Diencephalon (tissue), 2 donors: ENCODE data around the gene CILP.

- RAMPAGE, long total RNA: no peak
Measured at GRCh38 chr15:63830075-63830571, 3.6 kb downstream of the HERC1 start.

DNA sequence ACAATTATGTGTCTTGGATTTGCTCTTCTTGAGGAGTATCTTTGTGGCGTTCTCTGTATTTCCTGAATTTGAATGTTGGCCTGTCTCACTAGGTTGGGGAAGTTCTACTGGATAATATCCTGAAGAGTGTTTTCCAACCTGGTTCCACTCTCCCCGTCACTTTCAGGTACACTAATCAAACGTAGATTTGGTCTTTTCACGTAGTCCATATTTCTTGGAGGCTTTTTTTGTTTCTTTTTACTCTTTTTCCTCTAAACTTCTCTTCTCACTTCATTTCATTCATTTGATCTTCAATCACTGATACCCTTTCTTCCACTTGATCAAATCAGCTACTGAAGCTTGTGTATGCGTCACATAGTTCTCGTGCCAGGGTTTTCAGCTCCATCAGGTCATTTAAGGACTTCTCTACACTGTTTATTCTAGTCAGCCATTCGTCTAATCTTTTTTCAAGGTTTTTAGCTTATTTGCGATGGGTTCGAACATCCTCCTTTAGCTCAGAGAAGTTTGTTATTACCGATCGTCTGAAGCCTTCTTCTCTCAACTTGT lies 84.4 kb downstream of the DAPK2 start:
- RAMPAGE, long total RNA: no peak

GRCh38 chr15:64014792-64015472 lies 31.4 kb downstream of the DAPK2 start:
- RAMPAGE, long total RNA: no peak

DNA sequence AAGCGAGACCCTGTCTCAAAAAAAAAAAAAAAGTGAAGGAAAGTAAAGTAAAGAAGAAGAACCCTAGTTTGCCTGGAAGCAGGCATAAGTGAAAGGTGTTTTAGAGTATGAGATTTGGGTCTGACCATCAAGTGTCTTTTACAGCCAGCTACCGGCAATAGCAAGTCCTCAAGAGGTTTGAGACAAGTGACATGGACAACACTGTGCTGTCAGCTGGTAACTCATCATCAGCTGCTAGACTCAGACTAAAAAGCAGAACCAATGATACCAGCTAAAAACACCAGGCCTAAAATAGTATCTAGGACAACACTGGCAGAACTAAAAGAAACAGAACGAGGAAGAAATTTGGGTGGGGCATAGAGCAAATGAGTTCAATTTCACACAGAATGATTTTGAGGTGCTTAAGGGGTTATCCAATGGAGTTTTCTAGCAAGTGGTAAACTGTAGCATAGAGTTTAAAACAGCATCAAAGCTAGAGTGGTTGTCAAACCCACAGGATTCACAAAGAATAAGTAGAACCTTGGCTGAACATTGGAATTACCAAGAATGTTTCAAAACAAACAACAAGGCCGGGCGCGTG lies 4.1 kb downstream of the CIAO2A start:
- RAMPAGE, long total RNA: no peak

GRCh38 chr15:64096266-64096938 lies 620 bp downstream of the SNX1 start:
- RAMPAGE, long total RNA: no peak

DNA sequence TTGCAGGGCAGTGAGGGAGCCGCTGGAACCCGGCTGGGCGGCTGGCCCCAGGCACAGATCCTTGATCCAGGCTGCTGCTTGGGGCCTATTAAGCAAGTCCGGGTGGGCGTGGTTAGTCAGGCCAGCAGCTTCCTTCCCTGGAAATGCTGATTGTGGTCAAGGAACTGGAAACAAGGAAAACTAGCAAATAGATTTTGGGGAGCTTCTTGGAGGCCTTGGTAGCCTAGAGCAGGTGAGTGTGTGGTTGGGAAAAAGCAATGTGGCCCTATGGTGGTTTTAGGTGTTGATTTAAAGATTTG lies 17.8 kb upstream of the SNX22 start:
- RAMPAGE, long total RNA: no peak

GRCh38 chr15:64156523-64157346 lies 5.2 kb downstream of the SNX22 start:
- RAMPAGE, long total RNA: no peak

- RAMPAGE, long total RNA: no peak
Measured at GRCh38 chr15:64170513-64171403, 7.9 kb upstream of the PPIB start.

DNA sequence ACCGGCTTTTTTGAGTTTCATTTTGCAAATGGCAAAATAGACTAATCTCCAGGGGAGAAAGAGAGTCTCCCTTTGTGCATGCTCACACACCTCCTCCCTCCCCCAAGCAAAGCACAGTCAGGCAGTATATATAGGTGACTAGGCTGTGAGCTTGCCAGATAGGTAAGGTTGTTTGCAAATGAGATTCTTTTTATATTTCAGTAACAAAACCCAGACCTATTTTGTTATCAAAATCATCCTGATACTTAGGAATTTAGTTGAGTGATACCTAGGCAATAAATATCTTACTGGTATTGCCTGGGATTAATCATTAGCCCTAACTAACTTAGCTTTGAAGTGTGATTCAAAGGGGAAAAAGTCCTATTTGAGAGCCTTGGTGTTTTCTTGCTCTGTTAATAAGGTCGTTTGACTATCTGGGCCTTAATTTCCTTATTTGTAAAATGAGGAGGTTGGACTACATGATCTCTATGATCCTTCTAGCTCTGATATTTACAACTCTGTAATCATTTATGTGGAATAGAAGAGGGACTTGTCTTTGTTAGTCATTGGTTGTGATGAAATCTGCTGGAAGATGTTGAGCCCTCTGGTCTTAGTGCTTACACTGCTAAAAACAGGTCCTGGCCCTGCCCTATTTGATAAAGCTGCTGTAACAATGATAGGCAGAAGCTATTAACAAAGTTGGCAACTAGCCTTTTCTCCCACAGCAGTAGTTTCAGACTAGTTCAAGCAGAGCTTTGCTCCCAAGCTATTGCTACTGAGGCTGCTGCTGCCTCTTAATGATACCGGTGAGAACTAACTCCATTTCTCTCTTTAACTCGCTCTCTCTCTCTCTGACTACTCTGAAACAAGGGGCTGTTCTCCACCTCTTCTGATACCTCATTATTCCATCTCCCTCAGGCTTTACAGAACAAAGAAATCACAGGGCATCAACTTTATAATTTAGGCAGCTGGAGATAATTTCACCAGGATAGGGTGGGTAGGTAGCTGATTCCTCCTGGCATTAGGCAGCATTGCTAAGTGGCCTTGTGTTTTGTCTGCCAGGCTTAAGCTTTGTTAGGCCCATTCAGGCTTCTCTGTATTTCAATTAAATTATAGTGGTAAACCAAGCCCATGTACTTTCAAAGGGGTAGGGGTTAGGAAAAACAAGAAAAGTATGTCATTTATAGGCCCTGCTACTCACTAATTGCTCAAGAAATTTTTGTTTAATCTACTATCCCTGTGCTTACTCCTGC lies 139.9 kb downstream of the RBPMS2 start:
- RAMPAGE, long total RNA: no peak

DNA sequence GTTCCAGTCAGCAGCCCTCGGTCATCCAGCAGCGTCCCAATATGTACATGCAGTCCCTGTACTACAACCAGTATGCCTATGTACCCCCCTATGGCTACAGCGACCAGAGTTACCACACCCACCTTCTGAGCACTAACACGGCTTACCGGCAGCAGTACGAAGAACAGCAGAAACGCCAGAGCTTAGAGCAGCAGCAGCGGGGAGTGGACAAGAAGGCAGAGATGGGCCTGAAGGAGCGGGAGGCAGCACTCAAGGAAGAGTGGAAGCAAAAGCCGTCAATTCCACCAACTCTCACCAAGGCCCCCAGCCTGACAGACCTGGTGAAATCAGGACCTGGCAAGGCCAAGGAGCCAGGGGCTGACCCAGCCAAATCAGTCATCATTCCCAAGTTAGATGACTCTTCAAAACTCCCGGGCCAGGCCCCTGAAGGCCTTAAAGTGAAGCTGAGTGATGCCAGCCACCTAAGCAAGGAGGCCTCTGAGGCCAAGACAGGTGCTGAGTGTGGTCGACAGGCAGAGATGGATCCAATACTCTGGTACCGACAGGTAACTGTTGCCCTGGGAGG lies 99.6 kb downstream of the RBPMS2 start:
- RAMPAGE, long total RNA: no peak

GRCh38 chr15:64755524-64755928 lies 19.9 kb downstream of the RBPMS2 start:
- RAMPAGE, long total RNA: no peak

DNA sequence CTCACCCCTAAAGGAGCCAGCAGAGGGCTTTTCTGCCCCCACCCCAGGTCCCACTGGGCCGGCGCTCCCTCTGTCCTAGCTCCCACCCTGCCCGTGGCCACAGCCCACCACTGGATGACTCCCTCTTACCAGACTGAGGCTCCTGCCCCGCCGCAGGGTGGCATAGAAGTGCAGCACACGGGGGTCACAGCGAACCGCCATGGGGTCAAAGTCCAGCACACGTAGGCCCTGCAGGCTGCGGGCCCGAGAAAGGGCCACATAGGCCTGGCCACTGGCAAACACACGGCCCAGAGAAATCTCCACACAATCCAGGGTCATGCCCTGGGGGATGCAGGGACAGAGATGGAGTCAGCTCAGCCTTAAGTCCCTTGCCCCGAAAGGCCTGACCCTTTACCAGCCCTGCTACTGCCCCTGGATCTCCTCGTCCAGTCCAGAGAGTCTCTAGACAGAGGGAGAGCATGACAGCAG lies 9.0 kb downstream of the PIF1 start:
- RAMPAGE, long total RNA: no peak

- RAMPAGE, long total RNA: no peak
Measured at GRCh38 chr15:64844415-64845786, 3.2 kb downstream of the PLEKHO2 start.

DNA sequence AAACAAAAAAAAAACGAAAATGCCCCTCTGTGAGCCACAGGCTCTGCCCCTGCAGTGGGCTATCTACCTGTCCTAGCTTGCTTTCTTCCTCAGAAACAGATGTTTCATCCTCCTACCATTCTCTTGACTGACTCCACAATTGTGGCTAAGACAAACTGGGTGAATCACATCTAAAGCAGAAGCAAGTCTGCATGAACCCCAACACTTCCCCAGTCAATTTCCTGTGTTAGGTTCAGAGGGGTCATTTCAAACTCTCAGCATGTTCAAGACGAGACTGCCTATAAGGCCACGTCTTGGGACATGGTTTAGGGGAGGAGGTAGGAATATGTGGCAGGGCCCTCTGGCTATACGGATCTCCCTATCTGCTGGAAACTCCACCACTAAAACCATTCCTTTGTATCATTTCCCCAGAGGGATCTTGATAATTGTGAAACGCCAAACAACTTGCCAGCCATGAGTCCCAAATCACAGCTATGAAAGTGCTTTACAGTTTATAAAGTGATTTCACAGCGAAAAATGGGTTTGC lies 28.5 kb upstream of the ANKDD1A start:
- RAMPAGE, long total RNA: no peak

DNA sequence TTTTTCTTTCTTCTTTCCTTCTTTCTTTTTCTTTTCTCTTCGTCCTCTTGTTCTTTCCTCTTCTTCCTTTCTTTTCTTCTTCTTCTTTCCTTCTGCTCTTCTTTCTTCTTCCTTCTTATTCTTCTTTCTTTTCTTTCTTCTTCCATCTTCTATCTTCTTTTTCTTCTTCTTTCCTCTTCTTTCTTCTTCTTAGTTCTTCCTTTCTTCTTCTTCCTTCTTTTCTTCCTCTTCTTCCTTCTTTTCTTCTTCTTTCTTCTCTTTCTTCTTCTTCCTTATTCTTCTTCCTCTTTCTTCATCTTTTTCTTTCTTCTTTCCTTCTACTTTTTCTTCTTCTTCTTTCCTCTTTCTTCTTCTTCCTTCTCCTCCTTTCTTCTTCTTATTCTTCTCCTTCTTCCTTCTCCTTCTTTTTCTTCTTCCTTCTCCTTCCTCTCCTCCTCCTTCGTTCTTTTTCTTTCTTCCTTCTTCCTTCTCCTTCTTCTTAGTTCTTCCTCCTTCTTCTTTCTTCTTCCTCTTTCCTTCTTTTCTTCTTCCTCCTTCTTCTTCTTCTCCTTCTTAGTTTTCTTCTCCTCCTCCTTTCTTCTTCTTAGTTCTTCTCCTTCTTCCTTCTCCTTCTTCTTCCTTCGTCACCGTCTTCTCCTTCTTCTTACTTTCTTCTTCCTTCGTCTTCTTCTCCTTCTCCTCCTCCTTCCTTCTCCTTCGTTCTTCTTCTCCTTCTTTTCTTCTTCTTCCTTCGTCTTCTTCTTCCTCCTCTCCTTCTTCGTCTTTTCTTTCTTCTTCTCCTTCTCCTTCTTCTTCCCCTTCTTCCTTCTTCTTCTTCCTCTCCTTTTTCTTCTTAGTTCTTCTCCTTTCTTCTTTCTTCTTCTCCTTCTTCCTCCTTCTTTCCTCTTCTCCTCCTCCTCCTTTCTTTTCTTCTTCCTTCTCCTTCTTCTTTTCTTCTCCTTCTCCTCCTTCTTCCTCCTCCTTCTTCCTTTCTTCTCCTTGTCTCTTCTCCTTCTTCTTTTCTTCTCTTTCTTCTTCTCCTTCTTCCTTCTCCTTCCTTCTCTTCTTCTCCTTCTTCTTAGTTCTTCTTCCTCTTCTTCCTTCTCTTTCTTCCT lies 37.5 kb downstream of the SPG21 start:
- RAMPAGE, long total RNA: no peak

- RAMPAGE, long total RNA: no peak
Measured at GRCh38 chr15:64990244-64990671, 544 bp upstream of the SPG21 start.

GRCh38 chr15:65049135-65050083 lies 4.2 kb downstream of the SLC51B start:
- RAMPAGE, long total RNA: no peak

DNA sequence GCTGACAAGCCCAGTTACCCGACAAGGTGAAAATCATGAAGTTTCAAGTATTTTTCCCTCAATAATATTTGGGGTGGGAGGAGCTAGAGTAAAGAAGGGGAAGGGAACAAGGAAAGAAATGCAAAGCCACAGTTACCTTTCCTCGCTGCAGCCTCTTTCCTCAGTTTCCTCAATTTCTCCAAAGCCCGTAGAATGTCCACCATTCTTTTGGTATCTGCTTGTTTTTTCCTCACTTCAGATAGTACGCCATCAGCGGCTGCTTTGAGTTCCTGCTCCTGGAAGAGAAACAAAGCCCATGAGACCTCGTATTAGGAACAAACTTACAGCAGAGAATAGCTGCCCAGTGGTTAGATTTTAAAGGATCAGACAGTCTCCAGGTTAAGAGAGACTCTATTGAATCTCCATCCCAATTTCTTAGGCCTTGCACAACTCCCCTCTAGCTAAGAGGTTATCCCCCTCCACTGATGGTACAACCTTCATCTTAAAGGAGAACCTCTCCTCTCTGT lies 4.7 kb downstream of the PDCD7 start:
- RAMPAGE, long total RNA: no peak

DNA sequence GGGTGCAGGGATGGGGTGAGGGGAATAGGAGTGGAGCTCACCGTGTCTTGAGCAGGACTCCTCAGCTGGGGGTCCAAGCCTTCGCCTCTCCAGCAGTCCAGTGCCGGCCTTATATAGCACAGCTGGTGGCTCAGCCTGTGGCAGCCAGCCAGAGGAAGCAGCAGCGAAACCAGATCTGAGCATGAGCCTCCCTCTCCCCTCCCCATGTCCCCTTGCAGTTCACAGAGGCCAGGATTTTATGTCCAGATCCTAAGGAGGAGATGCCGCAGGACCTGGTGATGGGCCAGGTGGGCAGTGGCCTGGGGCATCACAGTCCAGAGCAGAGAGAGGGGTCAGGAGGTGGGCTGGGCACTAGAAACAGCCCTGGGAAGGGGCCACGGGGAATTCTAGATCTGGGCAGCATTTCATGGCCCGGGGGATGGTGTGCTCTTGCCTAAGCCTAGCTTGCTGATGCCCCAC lies at the start of gene CILP:
TSS of gene CILP (minus strand) at position 87 of the 459 bp plus-strand sequence.
- RAMPAGE, long total RNA: no peak

- RAMPAGE, long total RNA: no peak
Measured at GRCh38 chr15:65531976-65532504, 1.8 kb downstream of the HACD3 start.